AG04450 (cell line): ENCODE measurements around a stretch of chr16.

DNA sequence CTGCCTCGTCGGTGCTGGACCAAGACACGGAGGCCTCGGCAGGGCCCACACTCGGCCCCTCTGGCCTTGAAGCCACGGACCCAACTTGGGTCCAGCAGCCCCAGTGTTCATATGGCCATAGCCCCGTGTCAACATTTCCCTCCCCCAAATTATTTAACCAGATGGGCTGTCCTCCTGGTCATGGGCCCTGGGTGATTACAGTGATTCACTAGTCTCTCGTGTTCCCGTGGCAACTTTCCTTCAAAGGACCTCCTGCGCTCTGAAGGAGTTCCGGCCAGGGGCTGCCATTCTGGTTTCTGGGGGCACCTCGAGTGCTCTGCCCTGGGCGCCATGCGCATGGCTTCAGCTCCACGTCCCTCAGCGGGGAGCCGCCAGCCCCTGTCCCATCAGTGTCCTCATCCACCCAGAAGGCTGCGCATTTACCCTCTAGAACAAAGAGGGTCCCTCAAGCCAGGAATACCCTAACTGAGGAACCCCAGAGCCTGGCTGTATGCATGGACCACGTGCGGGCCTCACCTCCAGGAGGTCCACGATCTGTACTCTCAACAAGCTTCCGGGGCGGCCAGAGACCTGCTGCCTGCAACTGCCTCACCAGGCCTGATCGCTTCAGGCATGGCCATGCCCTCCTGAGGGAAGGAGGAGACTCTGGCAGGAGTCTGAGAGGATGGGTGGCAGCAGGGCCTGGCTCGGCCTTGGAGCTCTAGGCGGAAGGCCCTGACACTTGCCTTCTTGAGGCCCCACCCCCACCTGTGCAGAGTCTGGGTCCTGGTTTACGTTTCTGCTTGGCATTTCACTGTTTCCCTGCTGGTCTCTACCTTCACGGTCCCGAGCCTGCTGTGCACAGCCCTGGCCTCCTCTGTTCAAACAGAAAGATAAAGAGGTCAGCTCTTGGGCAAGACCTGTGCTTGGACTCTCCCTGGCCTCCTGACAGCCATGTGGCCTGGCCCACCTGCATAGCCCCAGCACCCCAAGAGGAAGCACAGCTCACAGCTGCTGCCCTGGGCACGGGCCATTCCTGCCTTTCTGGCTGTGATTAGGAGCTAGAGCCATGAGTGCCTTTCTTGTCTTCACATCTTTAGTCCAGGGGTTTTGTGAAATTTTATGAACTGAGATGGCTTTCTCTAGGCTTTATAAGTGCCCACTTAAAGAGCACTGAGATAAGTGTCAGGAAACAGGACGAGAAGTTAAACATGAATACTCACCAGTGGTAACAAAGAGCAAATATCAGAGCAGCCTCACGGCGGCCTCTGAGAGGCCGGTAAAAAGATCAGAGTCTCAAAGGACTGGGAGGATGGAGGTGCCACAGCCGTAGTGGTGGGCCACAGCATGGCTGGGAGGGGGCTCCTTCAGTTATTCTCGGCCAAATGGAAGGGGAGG is 25.3 kb upstream of the MTSS2 start:
- CAGE, long polyA plus RNA = no peak
- RRBS = no CpG with 5 or more reads among the region's 36 CpGs

DNA sequence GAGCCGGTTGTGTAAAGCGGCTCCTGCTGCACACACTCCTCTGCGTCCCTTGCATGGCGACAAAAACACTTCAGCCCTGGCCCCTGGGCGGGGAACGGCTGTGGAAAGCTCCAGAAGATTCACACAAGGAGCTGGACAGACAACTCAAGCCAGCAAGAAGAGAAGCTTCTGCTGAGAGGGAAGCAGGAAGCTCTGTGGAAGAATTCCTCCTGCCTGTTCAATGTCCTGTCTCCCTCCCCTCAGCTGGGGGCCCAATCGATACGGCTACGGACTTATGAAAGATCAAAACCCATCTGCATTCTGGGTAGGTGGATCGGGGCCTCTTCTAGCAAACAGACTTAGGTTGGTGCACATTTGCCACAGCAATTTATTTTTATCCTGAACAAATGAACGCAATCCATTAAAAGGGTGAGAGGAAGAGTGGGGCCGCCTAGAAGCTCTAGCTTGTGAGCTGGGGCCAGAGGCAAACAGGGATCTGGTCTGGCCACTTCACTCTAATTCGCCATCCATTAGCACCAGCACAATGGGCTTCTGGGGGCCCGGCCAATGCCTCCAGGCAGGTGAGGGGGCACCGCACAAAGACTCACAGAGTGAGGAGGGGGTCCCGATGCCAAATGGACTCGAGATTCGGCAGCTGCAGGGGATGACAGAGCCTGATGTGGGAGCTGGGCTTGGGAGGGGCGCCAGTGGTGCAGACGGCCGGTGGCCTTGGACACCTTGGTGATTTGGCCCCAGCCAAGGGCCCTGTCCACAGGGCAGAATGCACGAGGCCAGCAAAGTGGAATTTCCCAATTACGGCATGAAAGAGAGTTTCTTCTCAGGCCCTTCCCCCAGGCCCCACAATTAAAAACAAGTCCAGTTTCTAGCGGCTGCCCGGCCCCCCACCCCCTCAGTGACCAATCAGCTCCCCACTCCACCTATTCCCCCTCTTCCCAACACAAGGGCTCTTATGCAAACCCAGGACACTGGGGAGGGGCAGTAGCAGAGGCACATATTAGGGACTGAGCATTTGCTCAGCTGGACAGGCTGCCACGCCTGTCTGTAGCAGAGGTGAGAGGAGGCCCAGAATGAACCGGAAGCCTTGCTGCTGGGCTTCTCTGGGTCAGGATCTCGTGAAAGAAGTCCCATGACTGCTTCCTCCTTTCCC is 39.1 kb upstream of the MTSS2 start:
- CAGE, long polyA plus RNA = no peak
- RRBS = no CpG with 5 or more reads among the region's 28 CpGs

GRCh38 chr16:70744422-70744951 is 56.5 kb downstream of the VAC14 start:
- CAGE, long polyA plus RNA = no peak
- RRBS = no CpG with 5 or more reads among the region's 12 CpGs

GRCh38 chr16:71441505-71441942 is 330 bp downstream of the TLE7 start:
- CAGE, long polyA plus RNA = no peak
- RRBS = 21% methylated on average over 14 of the region's 49 CpGs

- CAGE, long polyA plus RNA = no peak
- RRBS = no CpG with 5 or more reads among the region's 7 CpGs
Observed at GRCh38 chr16:71449061-71450103, 7.5 kb upstream of the TLE7 start.

- CAGE, long polyA plus RNA = no peak
- RRBS = no CpG with 5 or more reads among the region's 8 CpGs
Observed at GRCh38 chr16:71575950-71576661, 786 bp downstream of the TAT start.

DNA sequence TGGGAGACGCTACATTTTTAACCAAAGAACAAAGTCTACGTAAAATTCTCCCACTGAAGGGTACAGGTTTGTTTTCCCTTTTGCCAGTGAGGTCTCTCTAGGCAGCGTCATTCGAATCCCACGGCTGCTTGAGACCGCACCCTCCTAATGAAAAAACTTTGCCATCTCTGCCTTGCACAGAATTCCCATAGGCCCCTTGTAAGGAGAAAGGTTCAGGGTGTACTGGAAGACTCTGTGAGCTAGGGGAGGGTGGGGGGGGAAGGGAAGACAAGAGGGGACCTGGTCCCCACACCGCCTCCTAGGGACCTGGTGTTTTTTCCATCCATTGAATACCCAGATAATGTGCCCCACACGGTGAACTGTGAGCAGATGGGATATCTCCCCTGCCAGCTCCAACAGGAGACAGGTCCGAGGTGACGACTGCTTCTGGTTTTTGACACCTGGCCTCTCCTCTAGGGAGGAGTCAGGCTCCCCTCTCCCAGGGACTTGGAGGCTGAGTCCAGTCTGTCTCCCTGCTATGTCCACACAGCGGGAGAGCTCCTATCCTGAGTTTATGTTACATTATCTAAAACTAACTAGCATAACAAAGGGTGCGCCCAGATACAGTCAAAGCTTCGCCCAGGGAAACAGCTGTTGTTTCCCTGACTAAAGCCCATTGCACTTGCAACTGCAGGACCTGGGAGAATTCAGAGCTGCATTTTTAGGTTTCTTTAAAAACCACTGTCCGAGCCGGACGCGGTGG is 1.7 kb downstream of the MARVELD3 start:
- CAGE, long polyA plus RNA = no peak
- RRBS = no CpG with 5 or more reads among the region's 17 CpGs

- CAGE, long polyA plus RNA = no peak
- RRBS = no CpG with 5 or more reads among the region's 4 CpGs
Observed at GRCh38 chr16:71670372-71671052, 44.5 kb downstream of the MARVELD3 start.

- CAGE, long polyA plus RNA = no peak
- RRBS = no CpG with 5 or more reads among the region's 6 CpGs
Observed at GRCh38 chr16:71746513-71746930, 22.0 kb upstream of the PHLPP2 start.

DNA sequence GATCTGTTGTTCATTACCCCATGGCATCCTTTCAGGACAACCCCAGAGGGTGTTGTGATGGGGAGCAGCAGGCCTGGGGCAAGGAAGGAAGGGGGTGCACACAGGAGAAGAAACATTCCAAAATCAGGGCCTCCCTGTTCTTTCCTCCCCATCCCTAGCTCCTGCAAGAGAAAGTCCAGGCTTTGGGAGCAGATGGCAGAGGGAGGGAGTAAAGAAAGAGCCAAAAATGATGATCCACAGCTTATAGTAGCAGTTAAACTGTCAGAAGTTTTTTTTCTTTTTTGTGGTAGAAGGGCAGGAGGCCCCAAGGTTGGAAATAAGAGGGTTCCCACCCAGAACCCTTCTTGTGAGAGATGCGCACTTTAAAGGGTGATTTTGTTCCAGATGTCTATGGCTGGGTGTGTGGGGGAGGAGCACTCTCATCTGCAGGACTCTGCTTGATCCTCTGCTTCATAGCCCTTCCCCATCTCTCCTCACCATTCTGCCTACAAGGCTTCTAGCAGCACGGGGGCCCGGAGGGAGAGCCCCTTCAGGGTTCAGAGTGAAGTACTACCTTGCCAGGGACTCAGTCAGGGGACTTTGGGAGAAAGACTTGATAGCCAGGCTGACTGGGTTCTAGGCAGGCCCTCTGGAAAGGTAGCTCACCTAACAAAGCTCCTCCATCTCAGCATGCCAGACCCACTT is 6.3 kb downstream of the ATXN1L start:
- CAGE, long polyA plus RNA = no peak
- RRBS = no CpG with 5 or more reads among the region's 3 CpGs

GRCh38 chr16:71895649-71896348 is 468 bp downstream of the IST1 start:
- CAGE, long polyA plus RNA = no peak
- RRBS = 3% methylated on average over 9 of the region's 46 CpGs

DNA sequence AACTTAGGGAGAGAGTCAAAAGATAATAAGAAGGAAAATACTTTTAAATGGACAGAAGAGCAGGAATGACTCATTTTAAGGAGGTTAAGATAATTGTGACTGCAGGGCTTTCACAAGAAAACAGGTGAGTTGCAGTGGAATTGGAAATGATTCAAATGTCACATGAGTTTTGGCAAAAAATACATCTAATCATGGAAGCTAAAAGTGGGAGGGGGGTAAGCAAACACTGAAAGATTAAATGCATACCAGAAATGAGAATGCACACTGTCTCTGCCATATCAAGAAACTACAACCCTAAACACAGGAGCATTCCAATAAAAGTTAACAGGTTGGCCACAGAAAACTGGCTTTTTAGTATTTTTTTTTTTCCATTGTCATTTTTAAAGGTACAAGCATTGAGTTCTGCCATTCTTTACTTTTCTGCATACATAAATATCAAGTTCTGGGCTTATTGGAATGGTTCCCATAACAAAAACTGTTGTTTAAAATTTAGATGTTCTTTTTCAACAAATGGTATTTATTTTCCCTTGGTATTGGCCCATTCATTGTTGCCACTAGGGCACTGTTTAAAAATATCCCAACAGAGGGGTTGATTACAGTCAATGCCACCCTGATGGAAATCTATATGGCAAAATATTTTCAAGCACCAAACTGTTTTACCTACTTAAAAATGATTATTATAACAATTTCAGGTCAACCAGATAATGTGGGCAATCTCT is 35.1 kb downstream of the IST1 start:
- CAGE, long polyA plus RNA = no peak

DNA sequence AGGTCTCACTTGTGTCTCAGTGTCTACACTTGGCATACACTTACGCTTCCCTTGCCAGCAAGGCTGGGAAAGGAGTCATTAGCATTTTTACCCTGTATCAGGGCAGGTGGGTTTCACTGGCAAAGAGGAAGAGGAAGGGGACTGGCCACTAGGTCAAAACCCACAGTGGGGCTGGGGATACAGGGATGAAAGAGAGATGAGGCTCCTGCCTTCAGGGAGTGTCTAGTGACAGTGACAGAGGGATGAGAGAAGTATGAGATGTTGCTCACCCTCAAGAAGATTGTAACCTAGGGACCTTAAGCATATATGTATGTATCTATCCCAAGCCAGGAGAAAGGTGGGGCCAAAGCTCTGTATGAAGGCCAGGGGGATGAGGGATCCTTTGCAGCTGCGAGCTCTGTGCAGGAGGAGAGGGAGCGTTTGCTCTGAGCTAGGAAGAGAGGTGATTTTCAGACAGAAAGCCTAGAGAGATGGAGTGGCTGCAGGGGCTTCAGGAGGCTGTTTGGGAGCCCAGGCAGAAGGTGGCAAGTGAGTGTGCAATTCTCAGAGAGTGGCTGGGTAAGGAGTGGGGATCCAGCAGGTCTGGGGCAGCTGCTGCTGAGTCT is 7.7 kb downstream of the DHODH start:
- CAGE, long polyA plus RNA = no peak
- RRBS = no CpG with 5 or more reads among the region's 3 CpGs

DNA sequence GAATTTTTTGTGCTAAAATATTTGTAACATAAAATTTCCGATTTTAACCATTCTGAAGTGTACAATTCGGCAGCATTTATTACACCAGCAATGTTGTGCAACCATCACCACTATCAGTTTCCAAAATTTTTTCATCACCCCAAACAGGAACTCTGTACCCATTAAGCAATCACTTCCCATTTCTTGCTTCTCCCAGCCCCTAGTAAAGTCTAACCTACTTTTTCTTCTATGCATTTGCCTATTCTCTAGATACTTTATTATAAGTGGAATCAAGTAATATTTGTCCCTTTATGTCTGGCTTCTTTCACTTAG is 2.5 kb upstream of the HP start:
- CAGE, long polyA plus RNA = no peak
- RRBS = no CpG with 5 or more reads among the region's 2 CpGs

DNA sequence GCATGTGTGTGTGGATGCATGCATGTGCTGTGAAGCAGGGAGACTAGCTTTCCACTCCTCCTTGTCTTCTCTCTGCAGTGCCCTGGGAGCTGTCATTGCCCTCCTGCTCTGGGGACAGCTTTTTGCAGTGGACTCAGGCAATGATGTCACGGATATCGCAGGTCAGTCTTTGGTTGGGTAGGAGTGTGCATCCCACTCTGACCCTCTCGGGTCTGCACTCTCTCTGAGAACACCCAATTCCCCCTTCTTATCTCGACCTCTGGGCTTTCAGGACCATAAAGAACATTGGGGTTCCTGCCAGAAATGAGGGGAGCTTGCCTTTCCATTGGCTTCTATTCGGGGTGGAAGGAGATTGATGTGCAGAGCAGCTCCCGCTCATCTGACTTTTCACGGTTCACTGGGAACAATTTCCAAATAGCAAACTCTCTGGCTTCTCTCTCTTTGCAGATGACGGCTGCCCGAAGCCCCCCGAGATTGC is 1.8 kb downstream of the HP start:
- CAGE, long polyA plus RNA = no peak
- RRBS = no CpG with 5 or more reads among the region's 10 CpGs

DNA sequence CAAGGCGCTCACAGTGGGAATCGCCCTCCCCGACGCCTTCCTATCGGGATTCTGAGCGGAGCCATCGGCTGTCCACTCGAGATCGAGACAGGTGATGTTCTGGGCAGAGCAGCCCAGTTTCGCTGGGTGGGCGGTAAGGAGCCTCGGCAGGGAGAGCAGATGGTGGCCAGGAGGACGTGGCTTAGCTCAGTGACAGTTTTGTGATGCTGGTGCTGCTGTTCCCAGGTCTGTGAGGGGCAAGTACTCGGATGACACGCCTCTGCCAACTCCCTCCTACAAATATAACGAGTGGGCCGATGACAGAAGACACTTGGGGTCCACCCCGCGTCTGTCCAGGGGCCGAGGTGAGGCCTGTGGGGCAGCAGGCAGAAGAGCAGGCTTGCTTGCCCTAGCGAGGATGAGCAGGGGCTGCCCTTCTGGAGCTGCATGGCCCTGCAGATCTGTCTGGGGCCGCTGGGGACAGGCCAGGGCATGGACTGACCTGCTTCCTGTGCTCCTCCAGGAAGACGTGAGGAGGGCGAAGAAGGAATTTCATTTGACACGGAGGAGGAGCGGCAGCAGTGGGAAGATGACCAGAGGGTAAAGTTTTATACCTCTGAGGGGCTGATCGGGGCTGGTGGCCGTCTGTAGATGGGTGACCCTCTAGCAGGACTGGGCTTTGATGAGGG is 5.2 kb downstream of the DHX38 start:
- CAGE, long polyA plus RNA = no peak
- RRBS = no CpG with 5 or more reads among the region's 28 CpGs

DNA sequence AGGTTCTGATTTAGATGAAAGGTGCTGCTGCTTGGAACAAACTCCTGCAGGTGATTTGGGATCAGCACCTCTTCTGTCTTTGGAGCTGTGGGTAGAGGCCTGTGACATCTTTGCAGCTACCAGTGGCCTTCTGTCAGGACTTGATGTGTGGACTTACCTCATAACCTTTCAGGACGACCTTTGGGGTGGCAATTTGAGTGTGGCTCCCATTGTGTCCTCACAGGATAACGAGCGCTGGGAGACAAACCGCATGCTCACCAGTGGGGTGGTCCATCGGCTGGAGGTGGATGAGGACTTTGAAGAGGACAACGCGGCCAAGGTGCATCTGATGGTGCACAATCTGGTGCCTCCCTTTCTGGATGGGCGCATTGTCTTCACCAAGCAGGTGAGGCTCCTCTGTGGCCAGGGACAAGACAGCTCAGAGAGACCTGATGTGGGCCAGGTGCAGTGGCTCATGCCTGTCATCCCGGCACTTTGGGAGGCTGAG is 6.6 kb downstream of the DHX38 start:
- CAGE, long polyA plus RNA = no peak
- RRBS = no CpG with 5 or more reads among the region's 9 CpGs

GRCh38 chr16:72126465-72126700 is 32.7 kb downstream of the DHX38 start:
- CAGE, long polyA plus RNA = no peak
- RRBS = no CpG with 5 or more reads among the region's 1 CpG

- CAGE, long polyA plus RNA = no peak
- RRBS = no CpG with 5 or more reads among the region's 27 CpGs
Observed at GRCh38 chr16:72425306-72426097, 253.5 kb upstream of the PMFBP1 start.

- CAGE, long polyA plus RNA = no peak
- RRBS = no CpG with 5 or more reads among the region's 13 CpGs
Observed at GRCh38 chr16:72796847-72797901, 250.8 kb downstream of the ZFHX3 start.